Duodenum (tissue), 1 donor: ENCODE measurements around a stretch of chr2.

DNA sequence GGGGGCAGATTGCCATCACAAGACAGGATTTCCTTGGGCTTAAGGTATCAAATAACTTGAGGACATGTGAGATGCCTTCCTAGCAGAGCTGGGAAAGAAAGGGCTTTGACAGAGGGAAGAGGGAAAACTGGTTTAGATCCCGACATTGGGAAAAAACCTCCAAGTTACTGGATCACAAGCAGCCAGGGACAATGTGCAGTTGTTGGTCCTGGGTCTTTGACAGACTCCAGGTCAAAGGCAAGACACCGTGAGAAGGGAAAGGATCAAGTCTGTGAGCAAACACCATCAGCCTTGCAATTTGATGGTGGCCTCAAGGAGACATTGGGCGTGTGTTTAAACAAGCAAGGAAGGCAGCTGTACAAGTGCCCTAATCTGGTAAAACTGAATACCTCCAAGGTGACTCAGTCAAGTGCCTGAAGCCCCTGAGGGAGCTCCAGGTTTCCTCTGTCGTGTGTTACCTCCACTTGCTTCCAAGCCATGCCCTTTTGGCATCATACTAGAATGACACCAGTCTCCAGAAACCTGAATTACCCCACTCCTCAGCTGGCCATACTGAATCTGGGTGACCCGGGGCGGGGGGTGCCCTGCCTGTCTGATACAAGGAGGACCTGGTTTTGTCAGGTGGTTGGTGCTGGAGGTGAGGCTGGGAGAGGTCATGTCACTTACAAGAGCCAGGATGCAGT is 133.0 kb upstream of the EPAS1 start:
- PRO-cap: no peak

DNA sequence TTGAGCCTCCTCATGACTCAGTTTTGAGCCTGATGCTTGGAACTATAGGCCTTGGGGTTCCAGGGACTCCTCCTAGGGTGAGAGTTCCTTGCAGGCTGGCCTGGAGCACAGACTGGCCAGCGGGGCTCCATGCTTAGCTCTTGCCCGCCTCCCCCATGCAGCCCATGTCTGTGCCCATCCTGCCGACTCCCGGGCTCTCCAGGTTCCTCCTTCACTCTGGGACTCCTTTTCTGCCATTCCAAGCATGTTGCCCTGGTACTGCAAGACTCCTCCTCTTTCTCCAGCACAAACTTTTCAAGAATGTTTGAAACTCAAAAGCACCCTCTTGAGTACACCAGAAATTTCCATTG is 108.9 kb upstream of the EPAS1 start:
- PRO-cap: no peak

DNA sequence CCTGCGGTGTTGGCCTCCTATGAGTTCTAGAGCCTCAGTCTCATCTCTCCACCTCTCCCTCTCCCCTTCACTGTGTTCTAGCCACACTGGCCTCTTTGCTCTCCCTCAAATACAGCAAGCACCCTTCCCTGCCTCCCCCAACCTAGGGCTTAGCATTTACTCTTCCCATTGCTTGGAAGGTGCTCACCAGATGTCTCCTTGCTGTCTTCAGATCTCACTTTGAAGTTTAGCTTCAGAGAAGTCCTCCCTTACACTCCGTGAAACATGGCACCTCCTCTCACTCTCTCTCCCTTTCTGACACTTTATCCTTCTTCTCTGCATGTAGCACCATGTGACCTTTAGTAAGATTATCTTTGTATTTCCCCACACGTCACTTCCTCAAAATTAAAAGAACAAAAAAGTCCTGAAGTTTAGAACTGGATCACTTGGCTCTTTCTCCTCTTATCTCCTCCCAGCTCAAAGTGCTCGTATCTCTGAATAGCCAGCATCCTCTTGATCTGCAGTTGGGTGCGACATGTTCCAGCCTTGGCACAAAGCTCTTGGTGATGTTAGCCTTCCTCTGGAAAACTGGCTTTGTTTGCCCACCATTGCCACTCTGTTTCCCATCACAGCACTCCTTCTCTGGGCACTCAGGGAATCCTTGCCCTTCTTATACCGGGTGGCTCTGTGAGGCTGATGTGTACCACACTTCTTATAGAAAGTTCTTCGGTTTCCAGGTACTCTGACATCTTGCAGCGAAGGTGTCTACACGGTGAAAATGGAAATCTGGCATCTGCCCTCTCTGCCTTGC is 40.6 kb upstream of the EPAS1 start:
- PRO-cap: no peak

DNA sequence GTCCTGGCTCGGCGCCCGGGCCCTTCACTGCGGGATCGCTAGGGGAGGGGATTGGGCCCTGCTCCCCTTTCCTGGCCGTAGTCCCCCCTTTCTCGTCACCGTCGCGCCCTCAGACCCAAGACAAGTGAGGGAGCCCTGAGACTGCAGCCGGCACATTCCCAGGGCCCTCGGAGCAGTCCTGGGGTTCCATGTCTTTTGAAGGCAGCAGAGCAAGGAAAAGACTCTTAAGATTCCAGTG is 2.0 kb downstream of the EPAS1 start:
- PRO-cap: bidirectional peak, plus-strand start outside the sequence, minus-strand start at position 197 of the sequence

DNA sequence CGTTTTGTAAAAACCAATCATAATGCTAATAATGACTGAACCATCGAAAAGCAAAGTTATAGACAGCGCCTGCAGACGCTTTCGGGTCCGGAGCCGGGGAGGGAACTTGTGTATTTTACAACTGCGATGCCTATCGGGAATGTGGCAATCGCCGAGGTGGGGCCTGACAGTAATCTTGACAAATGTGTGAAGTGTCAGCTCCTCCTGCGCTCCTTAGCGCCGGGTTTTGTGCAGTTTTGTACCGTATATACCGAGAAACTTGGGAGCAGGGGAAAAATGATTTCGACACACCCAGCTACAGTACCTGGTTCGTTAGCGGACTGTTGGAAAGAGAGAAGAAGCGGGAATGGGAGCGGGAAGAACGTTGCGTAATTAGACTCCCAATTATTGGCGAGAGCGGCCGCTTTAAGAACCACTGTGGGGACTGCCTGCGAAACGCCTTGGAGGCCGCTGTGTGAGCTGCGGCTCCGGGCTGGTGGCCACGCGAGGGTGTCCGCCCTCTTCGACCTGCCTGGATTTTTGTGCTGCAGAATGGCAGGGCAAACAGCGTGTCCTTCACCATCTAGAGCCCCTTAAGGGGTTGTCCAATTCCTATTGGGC is 2.4 kb downstream of the EPAS1 start:
- PRO-cap: bidirectional peak, plus-strand start at position 74 of the sequence, minus-strand start outside the sequence

- PRO-cap: bidirectional peak, plus-strand start at chr2:46306639, minus-strand start at chr2:46306522
Measured at GRCh38 chr2:46306134-46306792, 9.1 kb downstream of the EPAS1 start.

GRCh38 chr2:46367290-46368476 is 70.5 kb downstream of the EPAS1 start:
- PRO-cap: no peak

DNA sequence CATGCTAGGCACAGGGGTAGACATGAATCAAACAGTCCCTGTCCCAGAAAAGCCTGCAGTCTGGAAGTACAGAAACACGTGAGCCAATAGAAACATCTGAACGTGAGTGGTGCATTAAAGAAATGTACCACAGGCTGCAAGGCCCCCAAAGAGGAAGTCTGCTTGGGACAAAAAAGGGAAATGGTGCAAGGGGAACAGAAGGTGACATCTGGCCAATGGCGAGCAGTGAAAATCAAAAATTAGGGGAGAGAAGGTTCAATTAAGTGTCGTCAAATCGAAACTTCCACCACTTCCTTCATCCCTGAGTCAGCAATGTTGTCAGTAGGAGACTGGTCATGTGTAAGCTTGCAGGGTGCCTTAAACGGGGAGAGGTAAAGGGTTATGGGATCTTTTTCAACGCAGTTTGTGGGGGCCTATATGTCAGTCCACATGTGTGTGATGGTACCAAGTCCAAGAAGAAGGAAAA is 80.5 kb upstream of the RHOQ start:
- PRO-cap: no peak

- PRO-cap: no peak
Measured at GRCh38 chr2:46487499-46487870, 54.8 kb upstream of the RHOQ start.

GRCh38 chr2:46534756-46535011 is 7.6 kb upstream of the RHOQ start:
- PRO-cap: no peak

- PRO-cap: no peak
Measured at GRCh38 chr2:46549138-46549970, 7.0 kb upstream of the ATP6V1E2 start.

- PRO-cap: no peak
Measured at GRCh38 chr2:46565396-46566541, 23.4 kb upstream of the ATP6V1E2 start.

DNA sequence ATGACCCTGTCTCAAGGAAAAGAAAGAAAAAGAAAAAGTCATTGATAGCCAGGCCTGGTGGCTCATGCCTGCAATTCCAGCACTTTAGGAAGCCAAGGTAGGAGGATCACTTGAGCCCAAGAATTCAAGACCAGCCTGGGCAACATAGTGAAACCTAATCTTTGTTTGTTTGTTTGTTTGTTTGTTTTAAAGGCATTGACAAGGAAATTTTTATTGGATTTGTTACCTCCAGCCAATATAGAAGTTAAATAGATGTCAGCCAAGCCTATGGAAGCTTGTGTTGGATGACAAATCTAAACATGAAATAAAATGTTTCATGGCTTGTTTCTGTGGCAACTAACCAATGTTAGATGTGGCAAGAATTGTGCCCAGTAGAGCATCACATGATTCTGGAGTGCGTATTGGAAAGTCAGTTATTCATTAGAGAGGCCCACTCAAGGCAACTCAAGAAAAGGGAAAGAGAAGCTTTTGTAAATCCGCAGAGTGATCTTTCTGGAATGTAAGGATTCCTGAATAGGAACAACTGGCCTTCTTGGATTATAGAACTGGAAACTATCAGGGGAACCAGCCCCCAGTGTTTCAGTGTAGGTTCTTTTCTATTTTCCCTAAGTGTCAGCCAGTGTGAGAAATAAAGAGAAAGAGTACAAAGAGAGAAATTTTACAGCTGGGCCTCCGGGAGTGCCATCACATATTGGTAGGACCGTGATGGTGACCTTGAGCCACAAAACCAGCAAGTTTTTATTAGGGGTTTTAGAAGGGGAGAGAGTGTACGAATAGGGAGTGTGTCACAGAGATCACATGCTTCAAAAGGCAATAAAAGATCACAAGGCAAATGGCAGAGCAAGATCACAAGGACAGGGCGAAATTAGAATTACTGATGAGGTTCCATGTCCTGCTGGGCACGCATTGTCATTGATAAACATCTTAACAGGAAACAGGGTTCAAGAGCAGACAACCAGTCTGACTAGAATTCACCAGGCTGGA is 25.3 kb downstream of the CRIPT start:
- PRO-cap: no peak

- PRO-cap: no peak
Measured at GRCh38 chr2:46845878-46846922, 69.4 kb downstream of the MCFD2 start.

GRCh38 chr2:46888266-46888853 is 27.2 kb downstream of the MCFD2 start:
- PRO-cap: no peak

- PRO-cap: no peak
Measured at GRCh38 chr2:46956459-46957254, 15.6 kb downstream of the TTC7A start.

- PRO-cap: no peak
Measured at GRCh38 chr2:47058111-47058982, 96.8 kb downstream of the STPG4 start.

DNA sequence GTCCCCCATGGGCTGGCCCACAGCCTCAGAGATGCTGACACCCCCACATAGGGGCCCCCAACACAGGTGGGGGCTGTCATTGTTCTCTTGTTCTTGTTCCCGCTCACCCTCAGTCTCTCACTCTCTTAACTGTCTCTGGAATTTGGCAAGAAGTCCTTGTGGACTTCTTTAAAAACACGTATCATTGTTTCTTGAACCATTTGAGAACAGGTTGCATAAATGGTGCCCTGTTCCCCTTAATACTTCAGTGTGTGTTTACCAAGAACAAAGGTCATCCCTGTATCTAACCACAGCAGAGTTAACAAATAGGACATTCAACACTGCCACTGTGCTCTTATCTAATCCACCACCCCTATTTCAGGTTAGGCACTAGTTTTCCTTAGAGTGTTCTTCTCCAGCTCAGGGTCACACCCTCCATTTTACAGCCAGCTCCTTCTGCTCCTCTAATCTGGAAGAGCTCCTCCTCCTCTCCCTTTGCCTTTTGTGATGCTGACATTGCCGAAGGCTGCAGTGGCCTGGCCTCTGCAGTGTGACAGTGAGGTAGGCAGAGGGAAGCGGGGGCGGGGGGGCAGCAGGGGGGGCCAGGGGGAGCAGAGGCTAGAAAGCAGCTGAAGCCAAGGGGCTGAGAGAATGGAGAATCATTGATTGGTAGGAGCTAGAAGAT is 76.1 kb downstream of the STPG4 start:
- PRO-cap: bidirectional peak, plus-strand start at position 382 of the sequence, minus-strand start at position 243 of the sequence

DNA sequence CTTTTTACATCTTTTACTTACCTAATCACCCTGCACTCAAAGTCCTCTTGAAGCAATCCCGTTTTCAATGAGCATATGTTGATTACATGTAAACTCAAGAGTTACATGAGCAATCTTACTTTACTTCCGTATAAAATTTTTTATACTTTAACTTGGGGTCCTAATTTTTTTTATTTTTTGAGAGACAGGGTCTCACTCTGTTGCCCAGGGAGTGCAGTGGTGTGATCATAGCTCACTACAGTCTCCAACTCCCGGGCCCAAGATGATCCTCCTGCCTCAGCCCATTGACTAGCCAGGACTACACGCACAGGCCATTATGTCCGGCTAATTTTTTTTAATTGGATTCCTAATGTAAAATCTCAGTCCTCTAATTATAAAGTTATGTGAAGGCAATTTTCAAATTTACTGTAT is 2.2 kb downstream of the CALM2 start:
- PRO-cap: no peak

DNA sequence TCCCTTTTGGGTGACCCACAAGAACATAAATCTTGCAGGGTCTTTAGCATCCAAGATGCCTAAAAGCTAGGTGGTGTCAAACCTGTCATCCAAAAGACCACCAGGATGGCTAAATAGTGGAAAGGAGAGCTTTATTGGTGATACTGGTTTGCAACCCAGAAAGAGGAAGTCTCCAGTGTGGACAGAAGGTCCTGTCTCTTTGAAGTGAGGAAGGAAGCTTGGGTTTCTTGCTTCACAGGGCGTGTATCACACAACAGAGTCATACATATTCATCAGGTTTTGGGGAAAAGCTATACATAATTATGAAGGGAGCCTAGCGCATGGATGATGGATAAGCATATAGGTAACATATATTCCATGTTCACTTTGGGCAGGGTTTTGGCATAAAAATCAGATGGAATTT is 68.5 kb upstream of the EPCAM start:
- PRO-cap: no peak